ENCODE results near the gene BRINP1.

DNA sequence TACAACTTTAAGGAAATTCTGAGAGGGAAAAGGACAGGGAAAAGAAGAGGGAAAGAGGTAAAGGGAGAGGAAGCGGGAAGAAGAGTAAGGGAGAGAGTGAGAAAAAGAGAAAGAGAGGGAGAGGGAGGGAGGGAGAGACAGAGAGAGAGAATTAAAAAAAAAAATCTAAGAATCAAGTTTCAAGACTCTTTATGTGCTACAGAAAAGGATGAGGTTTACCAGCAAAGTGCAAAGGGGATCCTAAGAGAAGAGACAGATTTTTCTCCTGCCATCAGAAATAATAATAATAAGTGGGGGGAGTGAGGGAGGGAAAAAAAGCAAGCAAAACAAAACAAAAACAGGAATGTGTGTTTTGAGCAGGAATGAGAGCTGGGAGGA is 596 bp upstream of the PAPPA start:
- RRBS, result no CpG with 5 or more reads among the region's 1 CpG

GRCh38 chr9:116476720-116477480 is 210.2 kb upstream of the TRIM32 start:
- RRBS, result no CpG with 5 or more reads among the region's 15 CpGs

GRCh38 chr9:116756916-116757318 is 69.8 kb downstream of the TRIM32 start:
- RRBS, result no CpG with 5 or more reads among the region's 5 CpGs

DNA sequence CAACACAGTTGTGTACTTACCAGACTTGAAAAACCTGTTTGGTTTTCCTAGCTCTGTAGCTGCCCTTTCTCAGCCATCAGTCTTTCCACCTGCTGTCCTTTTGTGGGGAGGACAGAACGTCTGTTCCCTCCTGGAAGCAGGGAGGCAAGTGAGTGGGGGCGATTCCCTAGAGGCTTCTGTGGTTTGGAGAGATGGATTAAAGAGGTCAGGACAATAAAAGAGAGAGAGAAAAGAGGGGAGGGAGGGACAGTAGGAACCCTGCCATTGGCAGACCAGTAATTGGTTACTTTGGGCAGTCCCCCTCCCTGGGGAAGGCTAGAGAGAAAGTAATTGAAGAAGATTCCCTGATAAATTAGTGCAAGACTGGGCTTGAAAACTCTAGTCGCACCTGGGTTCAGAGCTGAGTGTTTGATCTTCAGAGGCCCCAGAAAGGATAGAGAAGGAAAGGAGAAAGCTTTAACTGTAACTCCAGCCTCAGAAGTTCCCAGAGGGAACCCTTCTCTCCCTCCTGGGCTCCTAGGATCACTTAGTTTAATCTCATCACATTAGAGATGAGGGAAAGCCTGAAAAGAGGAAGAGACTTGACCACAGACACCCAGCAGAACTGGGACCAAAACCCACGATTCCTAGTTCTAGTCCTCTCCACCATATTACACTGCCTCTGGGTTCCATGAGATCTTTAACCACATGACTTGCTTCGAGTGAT is 14.5 kb downstream of the ASTN2 start:
- RRBS, result no CpG with 5 or more reads among the region's 5 CpGs

DNA sequence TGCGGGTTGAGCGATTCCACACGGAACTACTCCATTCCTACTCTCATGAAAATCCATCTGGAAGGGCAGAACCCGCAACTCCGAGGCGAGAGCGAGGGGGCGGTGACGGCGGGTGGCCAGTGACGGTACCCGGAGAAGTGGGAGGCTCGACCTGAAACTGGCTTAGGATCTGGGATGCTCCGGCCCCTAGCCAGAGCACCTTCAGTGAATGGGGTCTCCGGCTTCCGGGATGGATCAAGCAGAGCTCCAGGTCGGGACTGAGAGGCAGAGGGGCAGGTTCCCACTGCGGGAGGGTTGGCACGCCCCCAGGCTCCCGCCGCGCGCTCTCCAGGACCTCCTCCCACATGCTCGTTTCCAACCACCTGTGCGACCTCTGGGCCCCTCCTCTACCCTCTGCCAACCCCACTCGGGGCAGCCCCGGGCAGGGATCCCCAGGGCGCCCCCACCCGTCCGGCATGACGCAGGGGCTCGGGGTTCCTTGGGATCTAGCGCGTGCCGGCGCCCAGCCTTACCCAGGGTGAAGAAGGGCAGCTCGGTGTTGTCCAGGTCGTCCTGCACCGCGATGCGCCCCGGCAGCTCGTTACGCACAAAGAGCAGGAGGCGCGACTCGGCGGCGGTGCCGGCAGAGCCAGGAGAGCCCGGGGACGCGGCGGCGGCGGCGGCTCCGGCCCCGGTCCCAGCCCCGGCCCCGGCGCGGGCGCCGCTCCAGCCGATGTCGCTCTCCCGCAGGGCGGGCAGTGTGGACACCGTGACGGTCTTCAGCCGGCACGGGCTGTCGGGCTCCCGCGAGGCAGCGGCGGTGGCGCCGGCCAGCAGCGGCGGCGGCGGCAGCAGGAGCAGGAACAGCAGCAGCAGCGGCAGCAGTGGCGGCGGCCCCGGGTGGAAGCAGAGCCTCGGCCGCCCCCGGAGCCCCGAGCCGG is 612 bp downstream of the ASTN2 start:
- RRBS, result 93% methylated on average over 38 of the region's 93 CpGs

DNA sequence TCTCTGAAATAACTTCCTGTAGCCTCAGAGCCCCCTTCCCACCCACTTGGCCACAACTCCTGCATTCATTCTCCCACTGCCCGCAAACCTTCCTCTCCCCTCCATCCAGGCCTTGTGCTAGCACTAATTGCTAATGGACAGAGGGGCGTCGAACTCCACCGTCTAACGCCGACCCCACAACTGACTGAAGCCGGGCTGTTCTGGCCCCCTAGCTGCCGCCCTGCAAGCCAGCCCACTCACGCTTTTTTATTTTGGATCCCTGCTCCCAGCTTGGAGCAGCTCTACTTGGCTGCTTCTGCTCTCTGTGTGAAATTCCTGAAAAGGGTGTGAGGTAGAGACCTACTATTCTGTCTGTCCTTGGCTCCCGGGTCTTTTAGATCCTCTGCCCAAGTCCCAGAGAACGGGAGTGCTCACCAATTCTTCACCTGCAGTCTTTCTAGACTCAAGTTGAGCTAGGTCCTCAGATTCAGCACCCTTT is 737 bp upstream of the ASTN2 start:
- RRBS, result no CpG with 5 or more reads among the region's 11 CpGs

- RRBS, result no CpG with 5 or more reads among the region's 4 CpGs
Measured at GRCh38 chr9:118422539-118422999, 718.4 kb downstream of the TLR4 start.

DNA sequence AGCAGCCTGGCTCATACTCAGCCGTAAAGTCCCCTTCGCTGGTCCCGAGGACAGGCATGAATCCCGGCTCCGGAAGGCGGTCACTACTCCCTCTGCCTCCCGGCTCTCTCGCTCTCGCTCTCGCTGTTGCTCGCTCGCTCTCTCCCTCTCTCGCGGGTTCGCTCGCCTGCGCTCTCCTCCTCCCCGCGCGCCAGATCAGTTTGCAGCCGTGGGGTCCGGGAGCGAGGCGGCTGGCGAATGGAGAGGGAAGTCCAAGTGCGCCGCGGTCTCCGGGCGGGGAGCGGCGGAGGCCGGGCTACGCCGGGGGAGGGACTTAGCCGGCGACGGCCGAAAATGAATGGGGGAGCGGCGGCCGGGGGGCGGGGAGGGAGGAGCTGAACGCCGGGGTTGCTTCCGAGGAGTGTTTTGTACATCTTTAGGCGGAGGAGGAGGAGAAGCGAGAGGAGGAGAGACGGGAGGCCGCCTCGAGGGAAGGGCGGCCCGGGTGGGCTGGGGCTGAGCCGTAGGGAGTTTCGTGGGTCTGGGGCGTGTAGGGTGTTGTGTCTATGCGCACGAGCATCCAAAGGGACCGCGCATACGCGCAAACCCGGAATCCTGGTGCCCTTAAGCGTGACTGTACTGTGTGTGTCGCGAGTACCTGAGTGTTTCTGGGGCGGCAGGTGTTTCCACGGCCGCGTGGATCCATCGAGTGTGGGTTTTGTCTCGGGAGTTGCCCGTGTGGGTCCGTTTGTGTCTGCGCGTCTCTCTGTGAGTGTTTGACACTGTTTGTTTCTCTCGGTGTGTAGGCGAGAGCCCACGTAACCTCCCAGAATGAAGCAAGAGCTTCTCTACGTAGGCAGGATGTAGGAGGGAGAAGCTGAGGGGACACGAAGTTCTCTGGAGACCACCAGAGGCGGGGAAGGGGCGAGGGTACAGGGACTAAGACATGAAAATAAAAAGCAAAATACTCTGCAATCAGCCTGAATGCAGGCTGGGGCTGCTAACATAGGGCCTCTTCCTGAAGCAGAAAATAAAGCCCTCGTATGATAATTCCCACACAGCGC is at the start of gene BRINP1:
BRINP1 (minus strand) TSS at position 239 of the 1,043 bp plus-strand sequence.
- RRBS, result 97% methylated on average over 19 of the region's 85 CpGs

- RRBS, result 94% methylated on average over 3 of the region's 29 CpGs
Measured at GRCh38 chr9:119555930-119556746, 186.9 kb upstream of the BRINP1 start.

- RRBS, result no CpG with 5 or more reads among the region's 2 CpGs
Measured at GRCh38 chr9:120480511-120481203, 99.3 kb downstream of the CDK5RAP2 start.

DNA sequence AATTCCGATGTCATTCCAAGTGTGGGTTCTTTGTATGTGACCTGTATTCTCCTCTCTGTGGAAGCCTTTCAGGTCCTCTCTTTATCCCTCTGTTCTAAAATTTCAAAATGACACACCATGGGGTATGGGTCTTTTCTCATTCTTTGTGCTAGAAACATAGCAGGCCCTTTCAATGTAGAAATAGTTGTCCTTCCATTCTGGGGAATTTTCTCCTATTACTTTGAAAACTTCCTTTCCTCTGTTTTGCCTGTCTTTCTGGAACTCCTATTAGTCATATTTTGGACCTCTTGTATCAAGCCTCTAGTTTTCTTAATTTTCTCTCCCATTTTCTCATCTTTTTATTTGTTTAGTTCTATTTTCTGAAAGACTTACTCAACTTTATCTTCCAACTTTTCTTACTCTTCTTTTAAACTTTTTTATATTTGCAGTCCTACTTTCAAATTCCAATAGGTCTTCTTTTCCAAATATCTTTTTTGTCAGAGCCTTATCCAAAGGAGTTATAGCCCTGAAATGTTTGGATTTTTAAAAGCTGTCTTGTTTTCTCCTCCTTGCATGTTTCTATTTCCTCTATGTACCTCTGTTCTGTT is 90.7 kb downstream of the CDK5RAP2 start:
- RRBS, result no CpG with 5 or more reads among the region's 1 CpG

DNA sequence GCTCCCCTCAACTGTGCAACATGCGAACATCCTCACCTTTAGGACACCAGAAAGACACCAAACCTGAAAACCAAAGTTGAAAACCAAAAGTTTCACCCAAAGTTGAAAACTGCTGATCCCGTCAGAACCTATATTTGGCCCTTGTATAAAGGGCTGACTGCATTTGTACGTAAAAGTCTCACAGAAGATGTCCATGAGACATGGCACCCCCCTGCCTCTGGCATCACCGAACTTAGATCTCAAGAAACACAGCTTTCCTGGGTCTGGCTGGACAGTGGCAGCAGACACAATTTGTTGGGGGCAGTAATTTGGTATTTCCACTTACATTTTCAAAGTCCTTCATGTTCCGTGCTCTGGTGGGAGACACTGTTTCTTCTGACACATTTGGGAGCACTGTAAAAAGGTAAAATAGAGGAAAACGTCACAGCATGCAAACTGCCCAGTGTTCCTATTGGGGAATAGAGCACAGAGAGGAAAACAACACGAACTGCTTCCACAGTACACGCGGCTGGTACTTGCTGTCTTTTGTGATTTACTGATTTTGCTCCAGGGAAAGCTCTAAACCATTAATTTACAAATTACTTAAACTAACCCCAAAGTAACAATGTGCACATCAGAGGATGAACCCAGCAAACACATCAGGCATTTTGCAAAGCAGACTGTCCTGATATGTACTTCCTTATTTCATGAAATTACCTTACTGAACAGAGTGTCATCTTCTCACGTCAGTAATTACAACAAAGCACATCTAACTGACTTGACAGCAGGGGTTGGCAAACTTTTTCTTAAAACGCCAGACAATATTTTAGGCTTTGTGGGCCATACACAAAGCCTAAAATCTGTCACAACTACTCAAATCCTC is 11.7 kb downstream of the CDK5RAP2 start:
- RRBS, result no CpG with 5 or more reads among the region's 11 CpGs

GRCh38 chr9:120680012-120680338 is 34.3 kb downstream of the MEGF9 start:
- RRBS, result no CpG with 5 or more reads among the region's 3 CpGs

GRCh38 chr9:120723528-120723939 is 9.3 kb upstream of the MEGF9 start:
- RRBS, result no CpG with 5 or more reads among the region's 2 CpGs

DNA sequence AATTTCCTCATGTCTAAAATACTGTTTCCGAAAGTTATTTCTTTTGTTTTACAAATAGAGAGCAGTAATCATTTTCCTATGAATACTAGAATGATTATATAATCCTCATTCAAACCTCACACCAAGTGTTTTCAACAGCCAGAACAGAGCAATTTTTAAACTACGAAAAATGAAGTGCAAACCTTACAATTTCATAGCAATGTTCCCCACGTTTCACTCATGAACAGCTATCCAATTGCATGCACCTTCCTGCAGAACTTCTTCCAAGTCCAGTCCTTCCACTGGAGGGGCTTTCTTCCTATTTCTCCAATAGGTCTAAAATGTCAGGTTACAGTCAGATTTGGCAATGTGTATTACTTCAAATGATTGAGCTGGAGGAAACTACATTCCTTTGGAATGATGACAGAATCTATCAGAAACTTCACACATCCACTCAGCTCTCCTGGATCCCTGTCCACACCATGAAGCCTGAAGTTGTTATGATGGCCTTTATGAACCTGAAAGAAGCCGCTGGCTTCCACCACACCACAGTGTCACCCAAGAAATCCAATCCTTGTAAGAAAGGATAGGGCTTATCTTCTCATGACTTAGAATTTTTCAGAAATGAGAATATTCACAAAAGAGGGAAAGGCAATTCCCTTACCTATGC is 32.3 kb downstream of the FBXW2 start:
- RRBS, result no CpG with 5 or more reads among the region's 4 CpGs

- RRBS, result no CpG with 5 or more reads among the region's 5 CpGs
Measured at GRCh38 chr9:120778560-120779183, 14.5 kb downstream of the FBXW2 start.

DNA sequence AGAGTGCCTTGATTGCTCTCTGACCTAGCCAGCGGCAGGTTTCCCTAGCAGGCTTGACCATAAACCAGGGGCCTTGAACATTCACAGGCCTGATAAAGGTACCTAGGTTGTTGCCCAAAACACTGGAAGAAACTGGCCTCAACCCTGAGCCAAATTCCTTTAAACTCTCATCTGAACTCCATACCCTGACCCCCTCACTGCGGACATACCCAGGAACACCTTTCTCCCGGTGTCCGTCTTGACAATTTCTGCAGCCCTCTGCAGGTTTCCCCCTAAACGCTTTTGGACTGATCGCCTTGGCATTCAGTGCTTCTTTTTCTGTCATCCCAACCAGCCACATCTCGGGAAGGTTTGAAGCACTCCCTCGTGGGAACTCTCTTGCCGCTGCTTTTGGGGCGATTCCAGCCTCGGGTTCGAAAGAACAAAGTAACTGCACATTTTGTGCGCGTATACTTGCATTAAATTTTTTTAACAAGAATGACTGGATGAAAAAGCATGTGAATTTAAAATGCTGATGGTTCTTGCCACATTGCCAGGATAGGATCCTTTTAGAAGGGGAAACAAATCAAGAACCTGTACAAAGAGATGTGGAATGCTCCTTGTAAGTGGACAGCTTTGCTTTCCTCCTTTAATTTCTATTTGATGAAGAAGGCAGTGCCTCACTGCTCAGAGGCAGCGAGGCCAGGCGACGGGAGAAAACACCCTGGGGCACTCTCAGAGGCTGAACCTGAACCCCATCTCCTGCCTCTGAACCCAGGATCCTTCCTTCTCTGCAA is 694 bp downstream of the PSMD5 start:
- RRBS, result no CpG with 5 or more reads among the region's 17 CpGs

DNA sequence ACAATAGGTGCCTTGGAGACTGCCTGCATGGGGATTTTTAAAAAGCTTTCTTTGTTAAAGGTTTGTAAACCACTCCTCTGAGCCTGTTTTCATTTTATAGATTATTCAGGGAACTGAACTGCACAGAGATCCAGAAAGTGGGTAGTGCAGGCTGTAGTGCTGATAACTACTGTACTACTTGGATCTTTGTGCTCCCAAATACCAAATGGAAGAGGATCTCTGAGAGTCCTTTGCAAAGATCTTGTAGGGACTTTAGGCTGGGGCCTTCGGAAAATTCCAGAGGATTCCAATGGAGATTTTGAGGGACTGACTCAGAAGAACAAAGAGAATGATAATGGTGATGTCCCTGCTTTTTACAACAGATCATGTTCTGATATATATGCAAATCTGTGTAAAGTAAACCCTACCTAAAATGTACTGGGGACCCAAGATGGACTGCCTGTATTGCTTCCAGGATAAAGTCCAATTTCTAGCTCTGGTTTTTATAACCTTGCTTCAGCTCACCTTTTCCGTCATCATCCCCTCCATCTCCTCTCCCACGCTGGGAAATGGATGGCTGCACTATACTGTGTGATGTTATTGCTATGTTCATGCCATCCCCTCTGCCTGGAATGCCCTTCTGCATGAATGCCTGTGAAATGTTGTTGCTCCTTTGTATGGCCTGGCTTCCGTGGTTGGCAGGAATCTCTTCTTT is 9.6 kb upstream of the PSMD5 start:
- RRBS, result no CpG with 5 or more reads among the region's 4 CpGs

DNA sequence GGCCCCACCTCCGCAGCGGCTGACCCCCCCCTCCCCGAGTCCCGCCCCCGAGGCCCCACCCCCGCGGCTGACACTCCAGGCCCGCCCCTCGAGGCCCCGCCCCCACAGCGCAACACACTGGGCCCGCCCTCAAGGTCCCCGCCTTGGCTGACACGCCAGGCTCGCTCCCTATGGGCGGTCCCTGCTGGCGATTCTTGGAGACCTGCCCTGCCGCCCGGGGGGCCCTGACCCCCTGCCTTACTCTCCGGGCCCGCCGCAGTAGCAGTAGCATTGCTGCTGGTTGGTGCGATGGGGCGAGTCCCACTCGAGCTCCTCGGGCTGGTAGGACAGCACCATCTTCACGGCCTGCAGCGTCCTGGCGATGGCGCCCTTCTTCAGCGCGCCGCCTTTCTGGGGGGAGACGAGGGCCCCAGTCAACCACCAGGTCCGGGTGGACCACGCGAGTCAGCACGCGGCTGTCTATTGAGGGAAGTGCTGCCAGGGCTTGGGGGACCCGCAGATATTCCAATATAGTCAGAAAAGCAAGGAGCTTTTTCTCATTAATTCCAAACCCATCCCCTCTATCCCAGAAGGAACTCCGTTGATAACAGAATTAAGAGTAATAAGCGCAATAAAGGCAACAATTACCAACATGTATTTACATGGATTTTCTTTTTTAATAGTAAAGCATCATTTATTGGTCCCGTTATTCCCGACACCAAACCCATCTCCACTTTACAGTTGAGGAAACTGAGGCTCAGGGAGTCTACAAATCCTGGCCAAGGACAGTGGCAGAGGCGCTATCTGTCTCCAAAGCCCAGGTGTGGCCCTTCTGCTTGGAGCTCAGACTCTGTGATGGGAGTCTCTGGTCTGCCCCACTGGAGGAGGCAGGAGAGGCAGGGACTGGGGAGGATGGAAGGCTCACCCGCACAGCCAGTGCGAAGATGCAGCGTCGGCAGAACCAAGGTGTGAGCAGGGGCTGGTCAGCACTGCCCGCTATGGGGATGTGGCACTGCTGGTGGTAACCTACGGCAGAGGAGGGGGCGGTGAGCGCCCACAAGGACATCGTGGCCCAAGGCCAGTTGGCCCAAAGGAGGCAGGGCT is 7.7 kb downstream of the PHF19 start:
- RRBS, result no CpG with 5 or more reads among the region's 54 CpGs

DNA sequence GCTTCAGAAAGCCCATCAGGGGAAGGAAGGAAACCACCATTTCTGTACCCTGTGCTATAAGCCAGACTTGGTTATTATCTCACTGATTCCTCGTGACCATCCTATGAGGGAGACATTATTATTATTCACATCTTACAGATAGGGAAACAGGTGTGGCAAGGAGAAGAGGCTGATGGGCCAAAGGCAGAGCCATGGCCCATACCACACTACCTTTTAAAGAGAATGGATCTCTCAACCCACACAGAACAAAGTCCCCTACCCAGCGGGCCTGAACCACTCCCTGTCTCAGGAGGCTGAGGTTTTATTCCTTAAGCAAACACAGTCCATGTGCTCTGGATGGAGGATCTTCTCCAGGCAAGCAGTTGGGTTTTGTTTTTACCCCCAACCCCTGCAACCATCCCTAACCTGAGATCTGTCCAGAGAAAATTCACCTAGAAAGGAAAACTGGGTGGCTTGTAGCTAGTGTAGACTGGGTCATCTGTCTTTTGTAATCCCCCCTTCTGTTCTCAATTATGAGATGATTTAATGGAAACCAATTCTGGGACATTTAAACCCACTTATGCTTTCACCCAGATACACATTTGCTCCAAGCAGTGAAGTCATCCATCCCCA is 2.1 kb downstream of the PHF19 start:
- RRBS, result no CpG with 5 or more reads among the region's 2 CpGs

Data from HCT116 (cell line).